Peyer's patch (tissue), 4 donors: ENCODE data around the gene ERBIN.

- PRO-cap, result no peak
- RAMPAGE, long total RNA, 4 experiments, result no peak in any of the 4 experiments
Measured at GRCh38 chr5:61631176-61631940, 299.3 kb downstream of the ZSWIM6 start.

DNA sequence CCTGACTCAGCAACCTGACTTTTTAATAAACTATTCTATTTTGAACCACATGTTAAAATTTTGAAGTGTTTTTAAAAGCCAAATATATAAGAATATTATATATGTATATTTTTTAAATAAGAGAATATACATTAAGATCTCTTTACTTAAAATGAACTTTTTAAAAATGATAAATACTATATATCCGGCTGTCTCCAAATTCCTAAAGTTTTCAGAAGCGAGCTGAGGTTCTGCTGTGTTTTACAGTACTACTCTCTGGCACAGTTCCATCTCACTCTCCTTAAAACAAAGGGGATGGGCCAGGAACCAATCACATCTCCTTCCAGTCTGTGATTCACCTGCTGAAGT, 38.0 kb upstream of the KIF2A start:
- PRO-cap, result no peak
- RAMPAGE, long total RNA, 4 experiments, result no peak in any of the 4 experiments

- PRO-cap, result no peak
- RAMPAGE, long total RNA, 4 experiments, result no peak in any of the 4 experiments
Measured at GRCh38 chr5:62653321-62653903, 74.8 kb downstream of the LRRC70 start.

DNA sequence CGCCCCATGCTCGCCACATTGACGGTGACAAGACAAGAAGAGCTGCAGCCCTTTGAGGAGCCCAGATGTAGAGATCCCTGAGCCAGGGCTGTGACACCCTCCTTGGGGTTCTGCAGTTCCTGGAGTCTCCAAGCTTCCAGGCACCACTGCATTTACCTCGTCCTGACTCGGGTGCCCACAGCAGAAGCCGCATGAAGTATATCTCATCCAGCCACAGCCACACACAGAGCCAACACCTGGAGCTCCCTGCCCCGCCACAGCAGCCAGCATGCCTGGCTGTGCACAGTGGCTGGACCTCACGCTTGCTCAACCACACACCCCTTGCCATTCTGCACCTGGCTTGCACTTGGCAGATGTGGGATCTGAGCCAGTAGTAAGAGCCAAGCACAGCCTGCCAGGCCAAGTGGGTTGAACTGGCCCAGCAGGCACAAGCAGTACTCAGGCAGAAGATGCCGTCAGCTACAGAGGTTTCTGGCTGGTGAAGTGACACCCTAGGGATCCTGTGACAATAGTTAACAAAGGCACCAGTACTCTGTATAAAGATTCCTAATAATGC, 166.2 kb downstream of the RNF180 start:
- PRO-cap, result no peak
- RAMPAGE, long total RNA, 4 experiments, result no peak in any of the 4 experiments

DNA sequence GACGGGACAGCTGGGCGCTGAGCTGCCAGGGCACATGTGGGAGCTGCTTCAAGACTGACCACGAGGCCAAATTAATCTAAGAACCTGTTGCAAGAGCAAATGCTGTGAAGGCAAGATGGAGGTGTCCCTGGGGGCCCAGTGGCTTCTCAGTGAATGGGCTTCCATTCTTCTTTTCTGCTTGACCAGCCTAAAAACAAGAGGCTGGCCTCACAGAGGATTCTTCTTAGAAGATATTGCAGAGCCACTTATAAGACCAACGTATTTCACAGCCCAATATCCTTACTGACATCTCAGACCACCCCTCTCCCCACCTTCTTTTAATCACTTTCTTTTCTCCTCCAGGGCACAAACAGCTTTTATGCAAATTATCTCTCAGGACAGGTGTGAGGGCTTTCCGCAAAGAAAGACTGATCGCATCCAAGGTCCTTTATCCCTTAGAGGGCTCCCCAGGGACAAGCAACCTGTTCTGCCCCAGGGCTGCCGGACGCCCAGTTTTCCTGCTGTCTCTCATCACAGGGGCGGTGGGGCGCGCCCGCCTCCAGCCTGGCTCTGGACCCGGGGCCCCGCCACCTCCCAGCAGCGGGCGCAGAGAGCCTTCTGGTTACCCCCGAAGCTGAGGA, 265.9 kb downstream of the CWC27 start:
- PRO-cap, result no peak
- RAMPAGE, long total RNA, 4 experiments, result no peak in any of the 4 experiments

DNA sequence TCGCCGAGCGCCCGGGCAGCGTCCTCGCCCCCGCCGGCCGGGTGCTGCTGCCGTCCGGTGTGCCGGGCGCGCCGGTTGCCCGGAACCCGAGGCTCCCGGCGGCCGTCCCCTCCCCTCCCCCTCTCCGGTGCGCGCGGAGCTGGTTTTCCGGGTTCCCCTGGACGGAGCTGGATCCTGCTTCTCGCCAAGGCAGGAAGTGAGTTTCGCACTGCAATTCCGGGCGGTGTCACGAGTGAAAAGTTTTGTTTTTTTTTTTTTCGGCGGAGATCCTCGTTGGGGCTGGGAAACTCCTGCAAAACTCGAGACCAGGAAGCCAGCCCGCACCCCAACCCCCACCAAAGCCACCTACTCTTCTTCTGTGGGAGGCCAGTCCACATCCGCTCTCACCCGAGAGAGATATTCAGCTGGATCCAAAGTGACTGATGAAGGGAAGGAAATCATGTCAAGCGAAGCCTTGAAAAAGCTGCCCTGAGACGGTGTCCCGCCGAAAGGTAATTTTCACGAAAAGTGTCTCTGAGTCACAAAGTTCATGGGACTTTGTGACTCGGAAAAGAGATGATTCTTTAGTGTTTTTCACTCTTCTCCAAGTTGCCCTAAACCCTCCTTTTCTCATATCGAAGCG, at the start of gene ERBIN:
ERBIN (plus strand) TSS at position 260 of the 622 bp plus-strand sequence.
- PRO-cap, result bidirectional peak, plus-strand start at position 295 of the sequence, minus-strand start at position 123 of the sequence
- RAMPAGE, long total RNA, 4 experiments, result start-site peak on the plus strand in 3 of 4 experiments, centred at positions 163 to 375 of the sequence, 19 to 815 reads per replicate

DNA sequence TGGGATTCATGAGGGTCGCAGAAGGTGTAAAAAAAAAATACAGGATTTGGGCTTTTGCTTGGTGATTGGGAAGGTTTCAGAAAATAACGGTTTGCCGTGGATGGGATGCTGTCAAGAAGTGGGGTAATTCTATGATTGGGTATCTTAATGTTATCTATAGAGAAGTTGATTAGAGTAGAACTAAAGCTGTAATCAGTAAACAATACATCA, 76.9 kb downstream of the ERBIN start:
- PRO-cap, result no peak
- RAMPAGE, long total RNA, 4 experiments, result no peak in any of the 4 experiments

DNA sequence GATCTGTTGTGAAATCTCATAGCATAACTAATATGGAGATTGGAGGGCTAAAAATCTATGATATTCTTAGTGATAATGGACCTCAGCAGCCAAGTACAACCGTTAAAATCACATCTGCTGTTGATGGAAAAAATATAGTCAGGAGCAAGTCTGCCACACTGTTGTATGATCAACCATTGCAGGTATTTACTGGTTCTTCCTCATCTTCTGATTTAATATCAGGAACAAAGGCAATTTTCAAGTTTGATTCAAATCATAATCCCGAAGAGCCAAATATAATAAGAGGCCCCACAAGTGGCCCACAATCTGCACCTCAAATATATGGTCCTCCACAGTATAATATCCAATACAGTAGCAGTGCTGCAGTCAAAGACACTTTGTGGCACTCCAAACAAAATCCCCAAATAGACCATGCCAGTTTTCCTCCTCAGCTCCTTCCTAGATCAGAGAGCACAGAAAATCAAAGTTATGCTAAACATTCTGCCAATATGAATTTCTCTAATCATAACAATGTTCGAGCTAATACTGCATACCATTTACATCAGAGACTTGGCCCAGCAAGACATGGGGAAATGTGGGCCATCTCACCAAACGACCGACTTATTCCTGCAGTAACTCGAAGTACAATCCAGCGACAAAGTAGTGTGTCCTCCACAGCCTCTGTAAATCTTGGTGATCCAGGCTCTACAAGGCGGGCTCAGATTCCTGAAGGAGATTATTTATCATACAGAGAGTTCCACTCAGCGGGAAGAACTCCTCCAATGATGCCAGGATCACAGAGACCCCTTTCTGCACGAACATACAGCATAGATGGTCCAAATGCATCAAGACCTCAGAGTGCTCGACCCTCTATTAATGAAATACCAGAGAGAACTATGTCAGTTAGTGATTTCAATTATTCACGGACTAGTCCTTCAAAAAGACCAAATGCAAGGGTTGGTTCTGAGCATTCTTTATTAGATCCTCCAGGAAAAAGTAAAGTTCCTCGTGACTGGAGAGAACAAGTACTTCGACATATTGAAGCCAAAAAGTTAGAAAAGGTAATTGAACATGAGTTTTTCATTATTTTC, 89.9 kb upstream of the SREK1 start:
- PRO-cap, result no peak
- RAMPAGE, long total RNA, 4 experiments, result no peak in any of the 4 experiments

GRCh38 chr5:66084264-66084589, 59.9 kb upstream of the SREK1 start:
- PRO-cap, result no peak
- RAMPAGE, long total RNA, 4 experiments, result no peak in any of the 4 experiments

DNA sequence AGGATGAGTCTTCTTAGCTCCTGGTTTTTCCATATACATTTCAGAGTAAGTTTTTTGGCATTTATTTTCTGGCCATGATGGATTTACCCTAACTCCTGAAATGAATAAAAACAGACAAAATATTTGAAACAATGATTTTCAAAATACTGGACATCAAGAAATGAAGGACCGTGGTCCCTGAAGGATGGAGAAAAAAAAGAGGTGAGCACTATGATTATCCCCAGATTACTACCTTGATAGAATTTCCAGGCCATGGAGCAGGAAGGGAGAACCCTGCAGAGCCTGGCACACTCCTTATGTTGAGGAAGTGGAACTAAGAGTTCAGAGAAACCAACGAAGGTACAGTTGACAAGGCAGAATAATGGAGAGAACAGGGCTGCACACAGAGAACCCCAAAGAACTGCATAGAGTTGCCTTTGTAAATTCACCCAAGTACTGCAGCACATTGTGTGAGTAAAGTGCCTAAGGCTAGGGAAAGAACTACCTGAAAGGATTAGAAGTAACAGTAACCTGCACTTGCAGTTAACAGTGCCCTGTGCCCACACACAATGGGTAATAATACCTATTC, 57.0 kb upstream of the SREK1 start:
- PRO-cap, result no peak
- RAMPAGE, long total RNA, 4 experiments, result start-site peak on the plus strand in 1 of 4 experiments, centred at position 87 of the sequence, 5 reads per replicate

DNA sequence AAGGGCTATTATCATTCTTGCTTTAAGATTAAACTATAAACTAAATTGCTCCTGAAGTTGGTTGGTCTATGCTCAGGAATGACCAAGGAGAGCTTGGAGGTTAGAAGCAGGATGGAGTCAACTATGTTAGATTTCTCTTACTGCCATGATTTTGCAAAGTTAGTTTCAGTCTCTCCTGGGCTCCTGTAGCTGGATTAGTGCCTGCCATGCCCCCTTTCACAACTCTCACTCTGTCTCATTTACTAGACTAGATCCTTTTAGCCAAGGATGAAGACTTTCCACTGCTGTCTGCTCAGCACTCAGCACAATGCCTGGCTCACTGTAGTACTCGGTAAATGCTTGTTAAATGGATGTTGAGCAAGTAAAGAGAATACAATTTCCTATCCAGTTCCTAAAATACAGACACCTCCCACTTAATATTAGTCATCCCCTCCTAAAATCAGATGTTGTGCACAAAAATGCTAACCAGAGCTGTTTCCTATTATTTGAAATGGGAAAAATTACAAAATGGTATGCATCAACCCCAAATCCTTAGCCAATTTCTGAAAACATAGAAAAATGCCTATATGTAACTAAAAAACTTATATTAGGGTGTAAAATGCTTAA, 195.7 kb downstream of the SREK1 start:
- PRO-cap, result no peak
- RAMPAGE, long total RNA, 4 experiments, result no peak in any of the 4 experiments

GRCh38 chr5:66617848-66618400, 21.7 kb downstream of the MAST4 start:
- PRO-cap, result no peak
- RAMPAGE, long total RNA, 4 experiments, result no peak in any of the 4 experiments

- PRO-cap, result bidirectional peak, plus-strand start at chr5:67182682, minus-strand start at chr5:67182606; unidirectional peak, minus-strand start at chr5:67182761
- RAMPAGE, long total RNA, 4 experiments, result no peak in any of the 4 experiments
Measured at GRCh38 chr5:67182271-67183045, 14.1 kb downstream of the CD180 start.

DNA sequence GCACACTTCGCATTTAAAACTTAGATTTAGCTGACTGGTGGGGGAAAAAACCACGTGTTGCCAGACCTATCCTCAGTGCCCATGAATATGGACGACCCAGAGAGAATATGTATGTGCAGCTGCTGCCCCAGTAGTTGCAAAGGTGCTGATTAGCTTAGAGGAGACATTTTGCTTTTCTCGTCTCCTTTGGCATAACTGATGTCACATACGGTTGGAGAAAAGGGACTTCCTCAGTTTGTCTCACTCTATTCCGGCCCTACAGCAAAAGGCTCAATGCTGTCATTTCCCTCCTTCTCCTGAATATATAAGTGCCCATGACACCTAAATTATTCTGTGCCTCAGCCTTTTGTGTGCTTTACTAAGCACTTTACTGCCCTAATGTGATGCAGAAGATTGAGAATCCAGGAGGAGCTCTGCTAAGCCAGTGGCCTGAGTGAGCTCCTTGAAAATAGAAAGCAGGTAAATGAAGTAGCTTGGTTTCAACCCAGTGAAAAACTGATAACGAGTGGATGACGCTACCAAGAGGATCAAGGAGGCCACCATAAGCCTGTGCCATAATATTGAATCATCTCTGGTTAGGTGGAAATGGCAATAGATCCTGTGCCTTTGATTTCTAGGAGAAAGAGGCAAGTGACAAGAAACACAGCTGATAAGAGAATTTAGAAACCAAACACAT, 7.5 kb downstream of the CD180 start:
- PRO-cap, result no peak
- RAMPAGE, long total RNA, 4 experiments, result no peak in any of the 4 experiments

- PRO-cap, result no peak
- RAMPAGE, long total RNA, 4 experiments, result no peak in any of the 4 experiments
Measured at GRCh38 chr5:67194185-67194678, 2.4 kb downstream of the CD180 start.

DNA sequence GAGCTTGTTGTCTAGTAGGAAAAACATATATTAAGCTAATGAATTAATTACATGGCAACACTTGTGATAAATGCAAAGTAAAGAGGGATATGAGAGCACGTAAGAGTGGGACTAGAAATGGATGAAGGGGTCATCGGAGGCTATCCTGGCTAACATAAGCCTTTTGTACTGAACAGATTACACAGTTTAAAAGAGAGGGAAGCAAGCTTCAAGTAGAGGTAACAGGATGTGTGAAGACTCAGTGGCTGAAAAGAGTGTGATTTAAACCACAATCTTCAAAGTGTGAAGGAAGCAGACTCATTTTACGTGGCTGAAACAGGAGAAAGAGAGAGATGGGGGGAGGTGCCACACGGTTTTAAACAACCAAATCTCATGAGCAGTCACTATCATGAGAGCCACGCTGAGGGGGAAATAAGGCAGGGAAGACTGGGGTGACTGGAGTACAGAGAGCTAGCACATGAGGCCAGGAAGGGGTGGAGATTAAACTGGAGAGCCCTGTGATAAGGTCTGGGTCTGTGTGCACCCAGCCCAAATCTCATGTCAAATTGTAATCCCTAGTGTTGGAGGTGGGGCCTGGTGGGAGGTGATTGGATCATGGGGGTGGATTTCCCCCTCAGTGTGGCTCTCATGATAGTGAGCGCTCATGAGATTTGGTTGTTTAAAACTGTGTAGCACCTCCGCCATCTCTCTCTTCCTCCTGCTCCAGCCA, 318.4 kb upstream of the CD180 start:
- PRO-cap, result no peak
- RAMPAGE, long total RNA, 4 experiments, result no peak in any of the 4 experiments

DNA sequence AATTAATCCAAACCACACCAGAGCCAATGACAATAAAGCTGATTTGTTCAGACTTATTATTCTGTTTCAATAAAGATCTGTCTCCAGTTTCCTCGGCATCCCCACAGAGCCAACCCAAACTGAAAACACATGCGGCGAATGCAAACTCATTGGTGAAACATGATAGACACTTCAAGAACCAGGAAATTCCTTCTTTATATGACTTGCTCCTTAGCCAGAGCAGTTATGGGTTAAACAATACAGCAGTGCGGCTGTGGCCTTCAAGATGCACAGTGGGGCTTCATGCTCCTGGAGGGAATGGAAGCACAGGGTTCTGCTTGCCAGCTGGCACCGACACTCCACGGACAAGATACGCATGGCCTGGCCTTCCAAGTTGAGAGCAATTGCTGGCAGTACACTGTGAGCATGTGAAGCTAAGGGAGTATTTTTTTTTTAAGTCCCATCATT, 451.5 kb upstream of the CD180 start:
- PRO-cap, result no peak
- RAMPAGE, long total RNA, 4 experiments, result no peak in any of the 4 experiments

DNA sequence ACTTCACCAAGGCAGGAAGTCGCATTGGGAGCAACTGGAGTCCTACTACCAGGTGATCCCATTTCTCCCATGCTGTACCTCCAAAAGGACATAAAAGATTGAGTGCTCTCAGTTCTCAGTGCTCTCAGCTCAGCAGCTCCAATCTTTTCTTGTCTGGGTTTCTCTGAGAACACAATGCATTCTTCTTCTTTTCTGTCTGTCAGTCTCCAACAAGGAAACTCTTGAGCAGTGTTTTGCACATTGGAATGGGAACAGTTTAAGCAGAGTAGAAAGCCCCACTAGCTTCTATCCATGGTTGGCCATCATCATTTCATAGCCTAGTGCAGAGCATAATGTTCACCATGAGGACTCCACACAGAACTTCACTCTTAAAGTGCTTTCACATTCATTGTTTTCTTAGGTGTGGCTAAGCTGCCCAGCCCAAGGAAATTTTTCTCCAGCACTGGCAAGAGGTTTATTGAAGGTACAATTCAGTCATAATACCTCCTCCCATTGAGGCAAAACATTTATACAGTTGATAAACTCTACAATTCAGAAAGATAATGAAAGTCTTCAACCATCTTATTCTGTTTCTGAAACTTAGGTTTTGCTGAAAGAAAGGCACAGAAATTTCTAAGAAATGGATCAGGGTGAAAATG, 502.9 kb upstream of the CD180 start:
- PRO-cap, result no peak
- RAMPAGE, long total RNA, 4 experiments, result start-site peak on the minus strand in 3 of 4 experiments, centred at positions 198 to 364 of the sequence, 7 to 31 reads per replicate

- PRO-cap, result no peak
- RAMPAGE, long total RNA, 4 experiments, result no peak in any of the 4 experiments
Measured at GRCh38 chr5:67817659-67818600, 397.6 kb upstream of the PIK3R1 start.

DNA sequence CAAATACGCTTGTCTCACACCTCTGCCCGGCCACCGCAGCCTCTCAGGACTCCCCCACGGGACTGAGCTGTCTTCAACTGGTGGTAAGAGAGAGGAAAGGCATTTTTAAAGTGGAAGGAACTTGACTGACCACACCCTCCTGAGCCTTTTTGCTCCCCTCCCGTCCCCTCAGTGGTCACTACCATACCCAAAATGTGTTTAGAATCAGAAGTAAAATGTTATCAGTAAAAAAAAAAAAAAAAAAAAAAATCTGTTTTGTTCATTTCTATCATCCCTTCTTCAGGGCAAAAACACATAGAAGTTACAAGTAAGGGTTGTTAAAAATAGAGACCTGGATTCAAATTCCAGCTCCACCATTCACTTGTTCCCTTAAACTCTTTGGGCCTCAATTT, 174.1 kb upstream of the PIK3R1 start:
- PRO-cap, result no peak
- RAMPAGE, long total RNA, 4 experiments, result no peak in any of the 4 experiments